GM12891 (cell line): ENCODE measurements around a stretch of chr5.

- RRBS = no CpG with 5 or more reads among the region's 7 CpGs
Measured at GRCh38 chr5:81778481-81779418, 27.9 kb upstream of the SSBP2 start.

GRCh38 chr5:81970960-81971596 is 745 bp upstream of the ATG10 start:
- RRBS = no CpG with 5 or more reads among the region's 8 CpGs

DNA sequence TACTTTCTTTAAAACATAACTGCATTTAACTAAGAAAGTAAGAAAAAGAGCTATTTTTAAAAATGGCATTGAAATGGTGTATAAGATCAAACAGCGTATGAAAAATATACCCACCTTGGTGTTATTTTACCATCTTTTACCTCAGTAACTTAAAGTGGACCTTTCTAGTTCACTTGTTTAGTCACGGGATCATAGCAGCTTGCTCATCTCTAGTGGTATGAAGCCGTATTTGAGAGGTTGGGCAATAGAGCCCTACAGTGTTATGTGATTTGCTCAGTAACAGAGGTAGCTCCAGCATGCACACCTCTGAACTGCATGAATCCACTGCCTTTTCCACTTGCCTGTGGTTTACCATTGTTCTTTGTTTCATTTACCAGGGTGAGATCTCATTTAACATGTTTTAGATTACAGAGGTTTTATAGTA is 134.3 kb downstream of the ATG10 start:
- RRBS = no CpG with 5 or more reads among the region's 3 CpGs

DNA sequence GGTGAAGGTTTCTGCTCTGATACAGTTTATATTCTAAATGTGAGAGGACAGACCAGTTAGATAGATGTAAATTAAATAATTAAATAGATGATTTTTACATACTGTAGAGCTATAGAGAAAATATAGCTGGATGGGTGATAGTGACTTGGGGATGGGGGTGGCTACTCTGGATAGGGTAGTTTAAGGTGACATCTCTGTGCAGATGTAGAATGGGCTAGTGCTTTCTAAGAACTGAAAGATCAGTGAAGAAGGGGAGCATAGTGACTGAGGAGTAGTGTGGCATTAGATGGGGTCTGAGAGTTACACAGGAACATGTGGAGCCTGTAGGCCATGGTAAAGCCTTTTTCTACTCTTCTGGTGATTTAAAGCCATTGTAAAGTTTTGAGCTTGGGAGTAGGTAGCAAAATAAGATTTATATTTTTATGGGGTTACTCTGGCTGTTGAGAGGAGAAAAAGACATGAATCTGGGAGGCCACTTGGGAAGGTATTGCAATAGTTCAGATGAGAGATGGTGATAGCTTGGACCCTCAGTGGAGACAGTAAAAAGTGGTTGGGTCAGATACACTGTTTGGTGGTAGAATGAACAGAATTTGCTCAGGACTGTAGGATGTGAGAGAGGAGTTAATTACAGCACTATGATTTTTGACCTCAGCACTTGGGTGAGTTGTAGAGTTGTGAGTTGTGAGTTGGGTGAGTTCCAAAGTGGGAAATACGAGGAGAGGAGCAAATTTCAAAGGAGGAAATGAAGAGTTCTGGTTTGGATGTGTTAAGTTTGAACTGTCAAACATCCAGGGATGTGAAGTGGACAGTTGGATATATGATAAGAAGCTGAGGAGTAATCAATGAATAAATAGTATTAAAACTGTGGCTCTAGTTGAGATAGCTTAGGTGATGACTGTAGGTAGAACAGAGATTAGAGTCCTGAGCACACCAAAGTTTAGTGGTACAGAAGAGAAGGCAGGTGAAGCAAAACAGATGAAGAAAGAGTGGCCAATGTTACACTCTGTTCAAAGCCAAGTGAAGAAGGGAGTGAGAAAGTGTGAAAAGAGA is 1.6 kb upstream of the RPS23 start:
- RRBS = no CpG with 5 or more reads among the region's 1 CpG

DNA sequence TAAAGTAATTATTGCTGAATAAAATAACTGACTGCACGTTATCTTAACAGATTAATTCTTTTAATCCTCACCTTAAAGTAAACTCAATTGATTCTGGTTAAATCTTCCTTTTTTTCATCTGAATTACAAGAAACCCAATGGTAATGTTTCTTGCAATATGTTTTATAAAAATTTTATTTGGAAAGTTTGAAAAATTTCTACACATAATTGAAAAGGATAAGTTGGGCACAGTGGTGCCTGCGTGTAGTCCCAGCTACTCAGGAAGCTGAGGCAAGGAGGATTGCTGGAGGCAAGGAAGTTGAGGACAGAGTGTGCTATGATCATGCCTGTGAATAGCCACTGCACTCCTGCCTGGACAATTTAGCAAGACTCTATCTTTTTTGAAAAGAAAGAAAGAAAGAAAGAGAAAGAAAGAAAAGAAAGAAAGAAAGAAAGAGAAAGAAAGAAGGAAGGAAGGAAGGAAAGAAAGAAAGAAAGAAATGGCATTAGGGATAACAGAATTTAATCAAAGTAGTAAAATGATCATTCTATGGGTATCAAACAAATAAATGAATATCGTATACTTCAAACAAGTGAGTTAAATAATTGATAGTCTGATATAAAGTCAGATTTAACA is 37.2 kb downstream of the VCAN start:
- RRBS = no CpG with 5 or more reads among the region's 3 CpGs

DNA sequence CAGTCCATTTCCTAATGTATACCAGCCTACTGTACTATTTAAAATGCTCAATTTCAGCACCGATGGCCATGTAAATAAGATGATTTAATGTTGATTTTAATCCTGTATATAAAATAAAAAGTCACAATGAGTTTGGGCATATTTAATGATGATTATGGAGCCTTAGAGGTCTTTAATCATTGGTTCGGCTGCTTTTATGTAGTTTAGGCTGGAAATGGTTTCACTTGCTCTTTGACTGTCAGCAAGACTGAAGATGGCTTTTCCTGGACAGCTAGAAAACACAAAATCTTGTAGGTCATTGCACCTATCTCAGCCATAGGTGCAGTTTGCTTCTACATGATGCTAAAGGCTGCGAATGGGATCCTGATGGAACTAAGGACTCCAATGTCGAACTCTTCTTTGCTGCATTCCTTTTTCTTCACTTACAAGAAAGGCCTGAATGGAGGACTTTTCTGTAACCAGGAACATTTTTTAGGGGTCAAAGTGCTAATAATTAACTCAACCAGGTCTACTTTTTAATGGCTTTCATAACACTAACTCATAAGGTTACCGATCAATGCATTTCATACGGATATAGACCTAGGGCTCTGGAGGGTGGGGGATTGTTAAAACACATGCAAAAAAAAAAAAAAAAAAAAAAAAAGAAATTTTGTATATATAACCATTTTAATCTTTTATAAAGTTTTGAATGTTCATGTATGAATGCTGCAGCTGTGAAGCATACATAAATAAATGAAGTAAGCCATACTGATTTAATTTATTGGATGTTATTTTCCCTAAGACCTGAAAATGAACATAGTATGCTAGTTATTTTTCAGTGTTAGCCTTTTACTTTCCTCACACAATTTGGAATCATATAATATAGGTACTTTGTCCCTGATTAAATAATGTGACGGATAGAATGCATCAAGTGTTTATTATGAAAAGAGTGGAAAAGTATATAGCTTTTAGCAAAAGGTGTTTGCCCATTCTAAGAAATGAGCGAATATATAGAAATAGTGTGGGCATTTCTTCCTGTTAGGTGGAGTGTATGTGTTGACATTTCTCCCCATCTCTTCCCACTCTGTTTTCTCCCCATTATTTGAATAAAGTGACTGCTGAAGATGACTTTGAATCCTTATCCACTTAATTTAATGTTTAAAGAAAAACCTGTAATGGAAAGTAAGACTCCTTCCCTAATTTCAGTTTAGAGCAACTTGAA is 109.6 kb downstream of the VCAN start:
- RRBS = no CpG with 5 or more reads among the region's 8 CpGs

DNA sequence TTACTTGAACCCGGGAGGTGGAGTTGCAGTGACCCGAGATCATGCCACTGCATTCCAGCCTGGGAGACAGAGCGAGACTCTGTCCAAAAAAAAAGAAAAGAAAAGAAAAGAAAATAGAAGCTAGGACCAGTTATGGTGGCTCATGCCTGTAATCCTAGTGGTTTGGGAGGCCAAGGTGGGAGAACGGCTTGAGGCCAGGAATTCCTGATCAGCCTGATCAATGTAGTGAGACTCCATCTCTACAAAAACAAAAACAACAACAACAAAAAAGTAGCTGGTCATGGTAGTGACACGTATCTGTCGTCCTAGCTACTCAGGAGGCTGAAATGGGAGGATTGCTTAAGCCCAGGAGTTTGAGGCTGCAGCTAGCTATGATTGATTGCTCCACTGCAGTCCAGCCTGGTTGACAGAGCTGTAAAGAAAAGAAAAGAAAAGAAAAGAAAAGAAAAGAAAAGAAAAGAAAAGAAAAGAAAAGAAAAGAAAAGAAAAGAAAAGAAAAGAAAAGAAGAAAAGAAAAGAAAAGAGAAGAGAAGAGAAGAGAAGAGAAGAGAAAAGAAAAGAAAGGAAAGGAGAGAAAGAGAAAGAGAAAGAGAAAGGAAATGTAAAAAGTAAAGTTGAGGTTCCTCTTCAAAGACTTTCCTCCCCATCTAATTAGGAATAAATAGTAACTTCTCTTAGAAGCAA is 154.4 kb upstream of the EDIL3 start:
- RRBS = no CpG with 5 or more reads among the region's 6 CpGs

- RRBS = no CpG with 5 or more reads among the region's 17 CpGs
Measured at GRCh38 chr5:85663371-85664051, 954.2 kb upstream of the COX7C start.

DNA sequence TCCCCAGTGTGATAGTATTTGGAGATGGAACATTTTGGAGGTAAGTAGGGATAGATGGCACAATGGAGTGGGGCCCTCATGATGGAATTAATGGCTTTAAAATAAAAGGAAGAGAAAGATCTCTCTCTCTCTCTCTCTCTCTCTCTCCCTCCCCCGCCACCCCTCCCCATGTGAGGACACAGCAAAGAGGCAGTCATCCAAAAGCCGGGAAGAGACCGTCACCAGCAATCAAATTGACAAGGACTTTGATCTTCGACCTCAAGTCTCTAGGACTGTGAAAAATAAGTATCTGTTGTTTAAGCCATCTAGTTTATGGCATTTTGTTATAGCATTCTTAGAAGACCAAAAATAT is 644.6 kb upstream of the COX7C start:
- RRBS = no CpG with 5 or more reads among the region's 4 CpGs

- RRBS = no CpG with 5 or more reads among the region's 3 CpGs
Measured at GRCh38 chr5:86372753-86373165, 245.0 kb upstream of the COX7C start.

DNA sequence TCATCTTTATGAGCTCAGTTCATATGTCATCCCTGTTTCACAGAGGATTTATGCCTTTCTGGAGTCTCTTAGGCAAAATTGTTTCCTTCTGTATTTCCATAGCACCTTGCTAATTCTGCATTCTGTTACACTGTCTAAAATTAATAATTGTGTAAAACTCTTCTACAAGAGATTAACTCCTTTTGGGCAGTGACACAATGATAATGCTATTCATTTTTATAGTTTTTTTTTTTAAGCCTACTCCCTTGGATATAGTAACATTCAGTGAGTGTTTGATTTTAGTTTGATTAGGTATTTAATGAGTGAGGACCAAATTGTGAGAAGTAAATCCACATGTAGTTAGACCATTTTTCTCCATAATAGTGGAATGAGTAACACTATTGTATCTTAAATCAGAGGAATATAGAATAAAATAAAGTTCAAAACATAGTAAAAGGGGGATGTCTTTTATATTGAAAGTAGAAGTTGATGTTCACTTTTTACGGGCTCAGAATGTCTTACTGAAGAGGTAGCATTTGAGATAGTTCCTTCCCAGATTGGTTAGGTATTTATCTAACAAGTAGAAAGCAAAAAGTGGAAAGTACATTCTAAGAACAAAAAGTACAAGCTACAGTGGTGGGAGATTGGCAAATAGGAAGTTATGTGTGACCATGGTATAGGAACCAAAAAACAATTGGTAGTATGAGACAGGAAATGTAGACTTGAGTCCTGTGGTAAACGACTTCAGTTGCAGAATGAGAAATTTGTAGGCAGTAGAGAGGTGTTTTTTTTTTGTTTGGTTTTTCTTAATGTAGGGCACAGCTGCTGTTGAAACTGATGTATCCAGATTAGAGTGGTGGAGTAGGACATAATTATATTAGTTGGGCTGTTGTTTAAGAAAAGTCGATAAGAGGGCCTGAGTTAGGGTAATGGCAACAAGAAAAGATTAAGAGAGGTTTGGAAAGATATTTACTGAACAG is 72.3 kb downstream of the CCNH start:
- RRBS = no CpG with 5 or more reads among the region's 3 CpGs

GRCh38 chr5:87770391-87771144 is 357.8 kb upstream of the CCNH start:
- RRBS = no CpG with 5 or more reads among the region's 19 CpGs

GRCh38 chr5:88145512-88146311 is 122.9 kb downstream of the TMEM161B start:
- RRBS = no CpG with 5 or more reads among the region's 23 CpGs

GRCh38 chr5:88204330-88204878 is 64.2 kb downstream of the TMEM161B start:
- RRBS = no CpG with 5 or more reads among the region's 5 CpGs

GRCh38 chr5:88229419-88230184 is 39.0 kb downstream of the TMEM161B start:
- RRBS = no CpG with 5 or more reads among the region's 7 CpGs

GRCh38 chr5:88659512-88660162 is 223.3 kb downstream of the MEF2C start:
- RRBS = no CpG with 5 or more reads among the region's 32 CpGs

- RRBS = no CpG with 5 or more reads among the region's 7 CpGs
Measured at GRCh38 chr5:88785826-88786581, 97.0 kb downstream of the MEF2C start.

DNA sequence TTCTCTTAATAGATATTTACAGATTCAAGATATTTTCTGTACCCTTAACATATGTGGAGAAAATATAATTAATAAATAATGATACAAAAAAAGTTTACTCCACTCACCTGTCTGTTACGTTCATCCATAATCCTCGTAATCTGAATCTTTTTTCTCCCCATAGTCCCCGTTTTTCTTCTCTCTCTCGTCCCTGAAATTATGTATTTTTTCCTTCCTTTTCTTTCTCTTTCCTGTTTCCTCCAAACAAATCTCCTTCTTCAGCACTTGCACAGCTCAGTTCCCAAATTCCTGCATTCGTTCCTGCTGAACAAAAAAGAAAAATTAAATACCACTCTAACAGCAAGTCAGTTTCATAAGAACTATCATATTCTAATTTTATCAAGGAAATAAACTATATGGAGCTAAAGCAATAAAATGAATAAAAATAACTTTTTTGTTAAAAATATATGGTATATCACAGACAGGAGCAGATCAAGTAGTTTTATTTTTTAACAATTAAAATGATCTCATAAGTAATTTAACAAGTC is 59.3 kb downstream of the MEF2C start:
- RRBS = no CpG with 5 or more reads among the region's 5 CpGs